Placental epithelial cell (primary cell): ENCODE data around the genes MALT1, GRP and LMAN1.

GRCh38 chr18:58316681-58316884 is 272.6 kb downstream of the NEDD4L start:
- CAGE, long polyA plus RNA, result no peak

DNA sequence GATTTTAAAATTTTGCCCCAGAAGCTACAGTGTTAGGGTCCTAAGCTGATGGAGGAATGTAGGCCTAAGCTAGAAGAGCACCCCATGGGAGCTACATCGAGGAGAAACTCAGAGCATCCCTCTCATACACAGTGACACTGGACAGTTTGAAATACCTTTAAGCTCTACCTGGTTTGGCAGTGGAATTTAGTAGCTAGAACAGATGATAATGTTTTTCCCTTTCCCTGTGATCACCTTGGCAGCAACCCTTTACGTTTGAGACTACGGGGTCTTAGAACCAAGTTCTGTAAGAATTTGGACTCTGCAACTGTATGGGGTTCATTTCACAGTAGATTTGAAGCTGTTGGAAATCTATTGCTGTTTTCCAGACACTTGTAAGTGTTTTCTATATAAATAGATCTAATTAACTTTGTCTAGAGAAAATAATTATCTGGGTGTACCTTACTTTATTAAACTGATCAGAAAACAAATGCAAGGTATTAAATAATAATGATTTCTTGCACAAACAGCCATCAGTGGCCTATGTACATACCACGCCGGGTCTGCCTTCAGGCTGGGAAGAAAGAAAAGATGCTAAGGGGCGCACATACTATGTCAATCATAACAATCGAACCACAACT is 288.3 kb downstream of the ALPK2 start:
- CAGE, long polyA plus RNA, result no peak

GRCh38 chr18:58413124-58413634 is 215.7 kb downstream of the ALPK2 start:
- CAGE, long polyA plus RNA, result no peak

DNA sequence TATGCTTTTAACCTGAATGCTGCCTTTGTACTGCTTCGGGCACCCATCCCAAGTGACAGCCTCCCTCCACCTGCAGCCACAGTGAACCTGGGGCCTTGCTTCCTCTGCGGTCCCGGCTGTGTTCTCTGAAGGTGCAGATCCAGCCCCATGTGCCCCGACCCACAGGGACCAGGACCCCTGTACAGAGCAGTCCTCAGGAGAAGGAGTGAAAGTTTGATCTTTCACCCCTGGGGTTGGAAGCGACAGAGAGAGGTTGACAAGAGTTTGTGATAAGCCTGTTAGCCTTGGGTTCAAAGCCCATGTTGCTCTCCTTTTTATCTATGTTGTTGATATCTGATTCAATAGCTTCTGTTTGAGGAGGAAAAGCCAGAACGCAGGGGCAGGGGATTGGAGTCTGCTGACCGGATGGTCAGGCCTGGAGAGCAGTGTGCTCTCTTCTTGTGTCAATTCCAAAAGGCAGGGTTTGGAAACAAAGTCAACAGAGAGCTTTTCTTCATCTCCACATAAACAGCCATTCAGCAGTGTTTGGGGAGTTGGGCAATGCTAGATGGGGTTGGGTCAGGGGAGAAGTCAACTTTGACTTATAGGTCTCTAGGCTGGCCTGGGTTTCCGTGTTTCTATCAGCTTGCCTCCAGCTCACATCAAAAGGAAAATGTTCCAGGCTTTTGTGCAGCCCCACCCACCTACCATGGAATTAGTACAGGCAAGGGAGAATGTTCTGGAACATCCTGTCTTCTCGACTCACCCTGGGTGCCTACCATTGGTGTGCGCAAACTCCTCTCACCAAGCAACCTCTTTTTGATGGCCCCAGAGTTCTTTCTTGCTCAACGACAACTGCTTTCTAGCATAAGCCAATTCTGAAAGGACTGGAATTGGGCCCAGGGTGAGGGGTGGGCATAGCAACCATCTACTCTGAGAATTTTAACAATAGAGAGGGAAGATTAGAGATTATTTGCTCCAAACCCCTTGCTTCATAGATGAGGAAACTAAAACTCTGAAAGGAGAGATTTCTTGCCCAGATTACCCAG is 214.9 kb downstream of the ALPK2 start:
- CAGE, long polyA plus RNA, result no peak

- CAGE, long polyA plus RNA, result no peak
Measured at GRCh38 chr18:58429530-58429882, 199.4 kb downstream of the ALPK2 start.

DNA sequence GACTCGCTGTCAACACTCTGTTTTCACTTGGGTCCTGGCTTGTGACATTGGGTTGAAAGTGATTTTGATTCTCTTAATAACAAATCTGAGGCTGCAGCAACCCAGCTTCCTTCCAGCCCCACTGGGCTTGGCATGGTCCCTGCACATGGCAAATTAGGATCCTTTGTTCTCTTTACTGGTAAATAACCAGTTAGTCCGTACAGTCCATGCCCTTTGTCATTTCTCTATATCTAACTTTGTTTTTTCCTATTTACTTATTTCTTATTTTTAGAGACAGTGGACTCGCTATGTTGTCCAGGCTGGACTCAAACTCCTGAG is 186.5 kb downstream of the ALPK2 start:
- CAGE, long polyA plus RNA, result no peak

- CAGE, long polyA plus RNA, result no peak
Measured at GRCh38 chr18:58451584-58451937, 177.3 kb downstream of the ALPK2 start.

- CAGE, long polyA plus RNA, result no peak
Measured at GRCh38 chr18:58541459-58542206, 87.3 kb downstream of the ALPK2 start.

GRCh38 chr18:58670787-58671874 is at the start of gene MALT1:
Gene MALT1, plus strand, starts transcription at chr18:58671465.
- CAGE, long polyA plus RNA, result no peak

GRCh38 chr18:58671875-58672681 is 813 bp downstream of the MALT1 start:
- CAGE, long polyA plus RNA, result no peak

DNA sequence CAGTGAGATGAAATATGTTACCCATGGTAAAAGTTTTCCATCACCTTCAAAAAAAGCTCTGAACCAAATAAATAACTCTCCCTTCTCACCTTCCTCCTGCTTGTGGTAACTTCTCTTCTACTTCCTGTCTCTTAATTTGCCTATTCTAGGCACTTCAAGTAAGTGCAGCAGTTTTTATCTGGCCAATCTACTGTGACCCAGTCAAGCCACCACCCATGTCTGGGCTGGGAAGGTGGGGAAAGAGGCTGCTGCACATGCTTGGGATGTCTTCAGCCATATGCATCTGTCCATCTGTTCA is 31.5 kb downstream of the ZNF532 start:
- CAGE, long polyA plus RNA, result no peak

GRCh38 chr18:58963892-58964402 is 99.3 kb downstream of the ZNF532 start:
- CAGE, long polyA plus RNA, result no peak

DNA sequence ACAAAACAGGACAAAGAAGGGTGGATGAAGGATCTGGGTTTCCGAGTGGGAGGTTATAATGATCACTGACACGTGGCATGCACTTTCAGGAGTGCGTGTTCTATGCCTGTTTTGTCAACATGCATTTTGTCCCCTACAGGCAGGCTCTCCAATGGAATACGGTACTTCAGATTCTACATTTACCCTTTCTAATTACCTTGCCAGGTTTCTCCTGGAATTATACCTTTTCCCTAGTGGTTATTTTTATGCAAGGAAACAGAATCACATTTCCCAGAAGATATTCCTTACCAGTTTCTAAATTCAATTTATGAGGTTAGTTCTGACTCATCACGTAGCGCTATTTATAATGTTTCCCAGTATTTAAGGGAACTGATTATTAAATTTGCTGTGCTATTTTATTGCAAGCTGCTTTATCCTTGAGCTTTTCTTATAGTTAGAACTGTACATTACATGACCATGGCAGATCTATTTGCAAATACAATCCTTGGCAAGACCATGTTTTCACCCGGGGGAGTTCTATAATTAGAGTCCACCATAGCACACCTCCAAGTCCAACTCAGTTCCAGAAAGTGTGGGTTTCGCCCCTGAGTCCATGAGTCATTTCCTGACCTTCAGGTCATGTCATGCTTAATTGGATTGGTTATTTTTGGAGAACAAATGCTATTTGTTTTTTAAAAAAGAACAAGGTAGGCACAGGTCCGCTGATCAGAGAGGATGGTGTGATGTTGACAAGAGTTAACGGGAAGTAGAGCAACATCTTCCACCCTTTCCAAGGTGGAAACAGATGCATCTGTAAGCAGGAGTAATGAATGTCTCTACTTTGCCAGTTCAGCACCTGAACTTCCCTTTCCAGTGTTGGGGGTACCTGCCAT is 126.6 kb downstream of the ZNF532 start:
- CAGE, long polyA plus RNA, result no peak

DNA sequence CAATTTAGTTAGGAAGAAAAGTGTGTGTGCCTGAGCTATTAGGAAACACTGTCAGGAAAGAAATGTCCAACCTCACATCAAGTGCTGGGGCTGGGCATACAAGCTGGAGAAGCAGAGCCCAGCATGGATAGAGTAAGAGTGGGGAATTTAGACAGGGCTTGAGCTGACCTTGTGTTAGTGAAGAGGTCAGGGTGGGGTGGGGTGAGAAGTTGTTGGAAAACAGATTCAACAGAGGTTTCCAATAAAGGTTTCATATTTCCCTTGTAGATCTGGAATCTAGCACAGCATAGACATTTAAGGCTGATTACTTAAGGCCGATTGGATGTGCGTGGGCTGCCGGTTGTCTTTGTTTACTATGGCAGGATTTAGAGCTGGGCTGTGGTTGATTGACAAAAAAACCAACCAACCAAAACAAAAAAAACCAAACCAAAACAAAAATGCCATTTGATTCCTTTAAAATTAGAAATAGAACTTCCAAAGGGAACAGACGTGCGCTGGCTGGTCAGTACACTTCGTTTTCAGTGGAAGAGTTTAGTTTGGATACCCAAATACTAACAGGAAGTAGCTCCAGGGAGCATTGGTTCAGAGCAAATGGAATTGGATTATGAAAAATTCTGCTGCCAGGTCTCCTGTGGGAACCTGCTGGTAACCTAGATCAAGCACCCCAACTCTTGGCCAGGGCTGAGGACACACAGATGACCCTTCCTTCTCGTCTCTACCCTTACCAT is 114.8 kb upstream of the SEC11C start:
- CAGE, long polyA plus RNA, result no peak

DNA sequence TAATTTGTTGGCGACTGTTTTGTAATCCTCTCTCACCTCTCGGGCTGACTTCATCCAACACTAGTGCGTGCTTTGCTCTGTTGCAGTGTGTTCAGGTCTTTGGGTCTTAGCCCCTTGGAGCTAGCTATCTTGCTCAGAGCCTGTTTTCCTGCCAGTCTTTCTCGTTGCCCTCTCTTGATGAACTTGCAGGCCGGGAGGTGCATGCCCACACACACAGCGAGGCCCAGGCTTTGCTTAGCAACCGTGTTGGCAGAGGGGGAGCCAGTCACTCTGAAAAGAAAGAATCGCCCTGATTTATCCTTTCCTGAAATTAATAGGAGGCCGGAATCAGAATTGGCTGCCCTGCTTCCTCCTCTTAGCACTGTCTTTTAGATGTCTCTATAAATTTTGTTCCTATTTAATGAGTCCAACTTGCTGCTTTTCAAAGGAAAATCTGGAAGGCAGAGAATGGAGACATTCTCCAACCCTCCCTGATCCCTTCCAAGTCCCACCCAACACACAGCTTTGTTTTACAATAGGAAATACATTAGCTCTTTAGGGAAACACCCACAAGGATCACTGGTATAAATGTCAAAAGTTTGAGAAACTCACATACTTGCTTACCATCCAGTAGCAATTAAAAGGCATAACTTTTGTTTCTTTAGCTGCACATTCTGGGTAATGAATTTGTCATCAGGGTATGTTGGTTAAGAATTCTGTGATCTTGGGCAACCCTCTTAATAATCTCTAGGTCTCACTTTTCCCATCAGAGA is 97.4 kb upstream of the SEC11C start:
- CAGE, long polyA plus RNA, result no peak

GRCh38 chr18:59219823-59220464 is at the start of gene GRP:
Gene GRP, plus strand, starts transcription at chr18:59220158.
- CAGE, long polyA plus RNA, result no peak

DNA sequence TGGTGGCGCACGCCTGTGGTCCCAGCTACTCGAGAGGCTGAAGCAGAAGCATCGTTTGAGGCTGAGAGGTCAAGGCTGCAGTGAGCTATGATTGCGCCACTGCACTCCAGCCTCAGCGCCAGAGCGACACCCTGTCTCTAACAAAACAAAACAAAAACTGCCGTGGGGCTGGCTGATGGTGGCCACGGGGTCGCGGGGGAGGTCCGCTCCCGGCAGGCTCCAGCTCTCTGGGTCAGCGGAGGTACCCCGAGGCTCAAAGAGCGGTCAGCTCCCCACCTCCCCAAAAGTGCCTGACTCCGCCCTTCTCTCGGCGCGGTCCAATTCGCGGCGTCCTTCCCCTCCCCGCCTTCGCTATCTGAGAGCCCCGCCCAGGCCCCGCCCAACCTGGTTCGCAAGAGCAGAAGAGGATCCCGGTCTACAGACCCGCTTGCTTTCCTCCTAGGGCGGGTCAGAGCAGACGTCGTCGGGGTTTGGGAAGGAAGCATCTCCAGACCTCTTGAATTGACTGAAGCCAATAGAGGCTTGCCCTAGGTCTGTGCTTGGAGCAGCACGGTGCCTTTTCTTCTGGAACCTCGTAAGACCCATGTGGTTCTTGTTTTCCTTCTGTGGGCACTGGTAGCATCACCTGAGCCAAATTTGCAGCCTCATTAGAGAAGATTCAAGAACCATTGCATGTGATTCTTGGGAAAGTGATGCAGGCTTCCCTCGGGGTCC is 7.8 kb downstream of the RAX start:
- CAGE, long polyA plus RNA, result no peak

DNA sequence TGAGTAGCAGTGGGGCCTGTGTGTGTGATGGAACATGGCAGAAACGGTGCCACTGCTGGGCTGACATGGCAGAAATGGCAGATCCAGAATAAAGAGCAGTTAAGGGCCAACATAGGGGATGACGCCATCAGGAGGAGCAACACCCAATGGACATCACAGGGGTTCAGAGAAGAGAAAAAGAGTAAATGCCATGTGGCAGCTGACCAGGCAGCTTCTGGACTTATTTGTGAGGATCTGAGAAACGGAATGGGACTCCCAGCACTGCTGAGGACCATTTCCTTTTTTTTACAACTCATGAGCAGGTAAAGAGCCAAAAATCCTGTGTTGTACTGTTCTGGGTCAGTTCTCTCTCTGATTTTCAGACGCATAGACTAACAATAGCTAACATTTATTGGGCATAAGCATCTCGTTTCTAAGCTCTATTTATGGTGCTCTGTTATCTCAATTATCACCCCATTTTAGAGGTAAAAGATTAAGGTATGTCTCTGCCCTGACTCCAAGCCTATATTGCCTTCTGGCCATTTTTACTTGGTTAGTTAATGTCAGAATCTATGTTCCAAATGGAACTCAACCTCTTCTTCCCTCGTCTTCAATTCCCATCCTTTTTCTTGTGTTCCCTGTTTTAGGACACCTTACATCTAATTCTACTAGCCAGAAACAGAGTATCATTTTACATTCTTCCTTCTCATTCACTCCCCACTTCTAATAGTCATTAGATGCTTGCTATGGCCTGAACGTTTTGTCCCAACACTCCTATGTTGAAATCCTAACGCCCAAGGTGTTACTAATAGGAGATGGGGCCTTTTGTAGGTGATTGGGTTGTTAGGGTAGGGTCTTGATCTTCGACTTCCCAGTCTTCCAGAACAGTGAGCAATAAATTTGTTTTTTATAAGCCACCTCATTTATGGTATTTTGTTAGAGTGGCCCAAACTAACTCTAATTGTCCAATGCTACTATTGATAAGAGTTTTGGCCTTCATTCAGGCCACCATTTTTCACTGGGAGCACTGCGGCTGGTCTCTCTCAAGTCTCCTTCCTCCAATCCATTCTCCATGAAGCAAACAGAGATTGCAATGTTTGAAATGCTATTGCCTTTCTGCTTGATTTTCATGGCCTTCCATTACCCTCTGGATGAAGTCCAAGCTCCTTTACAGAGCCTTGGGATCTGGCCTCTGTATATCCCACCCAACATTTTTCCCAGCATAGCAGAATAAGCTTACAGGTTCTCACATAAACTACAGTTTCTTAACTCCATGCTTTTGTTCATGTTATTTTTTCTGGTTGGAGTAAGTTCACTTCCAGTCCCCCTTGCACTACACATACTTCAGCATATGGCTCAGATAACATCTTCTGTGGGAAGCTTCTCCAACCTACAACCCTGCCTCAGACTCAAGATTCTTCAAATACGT is 6.9 kb upstream of the CPLX4 start:
- CAGE, long polyA plus RNA, result no peak

GRCh38 chr18:59358225-59359320 is at the start of gene LMAN1:
Gene LMAN1, minus strand, starts transcription at chr18:59359265.
- CAGE, long polyA plus RNA, result no peak

DNA sequence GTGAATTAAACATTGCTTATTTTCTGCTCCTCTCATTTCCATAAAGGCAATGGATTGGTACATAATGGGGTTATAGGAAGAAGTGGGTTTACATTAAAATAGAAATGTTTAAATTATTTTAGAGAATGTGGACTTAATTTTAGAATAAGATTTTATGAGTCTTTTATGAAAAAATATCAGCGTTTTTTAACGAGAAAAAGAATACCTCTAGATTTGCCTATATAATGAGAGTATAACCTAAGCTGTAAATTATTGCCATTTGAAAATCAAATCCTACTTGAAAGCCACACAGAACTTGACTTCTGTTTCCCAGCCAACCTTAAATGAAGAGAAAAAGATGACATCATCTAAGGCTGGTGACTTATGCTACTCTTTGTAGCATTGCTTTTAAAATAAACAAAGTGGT is 2.1 kb downstream of the PMAIP1 start:
- CAGE, long polyA plus RNA, result no peak